Subcutaneous adipose tissue (tissue), 3 donors: Measurements from ENCODE around the gene ACRV1.

- PRO-cap, result no peak
- RAMPAGE, long total RNA, 3 experiments, result no peak in any of the 3 experiments
Observed at GRCh38 chr11:125385312-125385733, 110.7 kb downstream of the FEZ1 start.

DNA sequence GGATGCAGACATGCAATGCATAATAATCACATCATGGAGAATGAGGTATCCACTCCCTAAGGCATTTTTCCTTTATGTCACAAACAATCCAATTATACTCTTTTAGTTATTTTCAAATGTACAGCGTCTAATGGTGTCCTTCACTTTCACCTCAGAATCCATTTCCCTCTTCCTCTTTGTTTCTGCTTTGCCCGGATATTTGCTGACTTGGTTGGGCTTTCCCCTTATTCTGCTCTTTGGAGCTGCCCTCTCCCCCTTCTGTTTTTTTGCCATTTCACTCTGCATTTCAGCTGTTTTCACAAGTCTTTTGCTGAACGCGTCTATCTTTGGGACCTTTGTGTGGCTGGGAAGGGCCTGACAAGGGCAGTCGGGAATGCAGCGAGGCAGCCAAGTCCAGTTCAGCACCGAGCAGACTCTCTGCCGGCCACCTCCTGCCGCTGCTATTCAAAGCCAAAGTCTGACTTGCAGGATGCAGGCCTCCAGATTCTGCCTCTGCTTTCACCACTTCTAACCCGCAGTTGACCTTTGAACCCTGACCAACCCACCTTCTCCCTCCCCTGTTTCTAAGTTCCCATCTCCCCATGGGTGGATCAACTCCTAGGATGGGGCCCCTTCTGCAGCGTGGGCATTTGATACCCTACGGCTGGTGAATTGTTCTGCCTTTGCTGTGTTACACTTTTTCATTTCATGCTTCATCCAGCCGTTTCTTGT, 38.2 kb downstream of the FEZ1 start:
- PRO-cap, result no peak
- RAMPAGE, long total RNA, 3 experiments, result no peak in any of the 3 experiments

DNA sequence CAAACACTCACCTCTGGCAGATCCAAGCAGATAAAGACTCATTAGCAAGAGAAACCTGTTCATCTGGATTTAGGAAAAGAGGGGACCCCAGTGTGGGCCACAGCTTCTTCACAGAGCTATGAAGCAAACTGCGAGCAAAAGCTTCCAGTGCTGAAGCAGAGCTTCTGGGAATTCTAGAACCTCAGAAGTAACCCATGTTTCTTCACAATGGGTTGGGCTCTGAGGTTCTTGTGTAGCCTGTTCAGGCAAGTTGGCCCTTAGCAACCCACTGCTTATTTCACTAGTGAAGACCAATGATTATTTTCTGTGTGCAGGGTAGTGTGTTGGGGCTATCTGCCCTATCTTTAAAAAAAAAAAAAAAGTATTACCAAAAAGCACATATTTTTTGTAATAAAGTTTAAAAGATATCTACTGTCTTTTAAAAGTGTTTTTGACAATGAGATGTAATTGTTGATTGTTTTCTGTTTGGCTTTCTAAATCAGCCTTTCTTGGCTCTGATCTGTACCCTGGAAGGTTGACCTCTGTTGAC, at the start of gene ACRV1:
Gene ACRV1, minus strand, starts transcription at position 130 of the 529 bp plus-strand sequence.
- PRO-cap, result no peak
- RAMPAGE, long total RNA, 3 experiments, result no peak in any of the 3 experiments

GRCh38 chr11:125684304-125684908, 3.8 kb upstream of the ACRV1 start:
- PRO-cap, result no peak
- RAMPAGE, long total RNA, 3 experiments, result no peak in any of the 3 experiments

DNA sequence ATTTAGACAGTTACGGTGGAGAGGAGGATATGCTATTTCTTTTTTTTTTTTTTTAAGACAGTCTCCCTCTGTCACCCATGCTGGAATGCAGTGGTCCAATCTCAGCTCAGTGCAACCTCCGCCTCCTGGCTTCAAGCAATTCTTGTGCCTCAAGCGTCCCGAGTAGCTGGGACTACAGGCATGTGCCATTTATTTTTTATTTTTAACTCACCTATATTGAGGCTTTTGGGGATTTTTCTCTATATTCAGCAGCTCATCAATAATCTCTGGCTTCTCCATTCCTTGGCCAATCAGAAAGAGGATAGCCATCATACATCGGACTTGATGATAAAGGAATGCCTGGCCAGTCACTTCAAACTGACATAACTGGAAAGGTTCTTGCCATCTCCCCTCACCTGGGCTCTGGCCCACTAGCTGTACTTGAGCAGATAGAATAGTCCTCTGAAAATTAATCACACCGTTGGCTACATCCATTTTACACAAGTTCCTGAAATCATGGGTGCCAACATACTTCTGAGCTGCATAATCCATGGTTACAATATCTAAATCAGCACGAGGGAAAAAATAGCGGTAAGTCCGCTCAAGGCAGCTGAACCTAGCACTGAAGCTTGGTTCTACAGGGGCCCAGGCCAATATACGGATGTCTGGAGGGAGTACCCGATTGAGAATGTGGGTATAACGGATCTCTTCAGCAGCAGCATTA, 7.7 kb downstream of the HYLS1 start:
- PRO-cap, result no peak
- RAMPAGE, long total RNA, 3 experiments, result no peak in any of the 3 experiments

DNA sequence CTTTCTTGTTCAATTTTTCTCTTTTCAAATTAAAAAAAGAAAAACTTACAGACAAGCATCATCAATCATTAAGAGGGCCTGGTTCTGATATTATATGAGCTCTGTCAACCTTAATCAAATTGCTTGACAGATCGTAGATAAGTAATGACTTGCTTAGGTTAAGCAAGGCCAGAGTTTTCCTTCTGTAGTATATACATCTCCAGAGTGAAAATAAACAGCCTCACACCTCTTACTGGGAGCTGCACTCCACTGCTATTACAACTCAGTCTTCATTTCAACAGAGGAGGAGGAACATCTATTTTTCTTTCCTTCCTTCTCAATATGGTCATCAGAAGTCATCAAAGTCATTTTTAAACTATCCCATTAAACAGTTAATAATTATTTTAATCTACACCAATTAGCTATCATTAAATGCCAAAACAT, 13.5 kb downstream of the CDON start:
- PRO-cap, result unidirectional peak, plus-strand start at position 265 of the sequence
- RAMPAGE, long total RNA, 3 experiments, result no peak in any of the 3 experiments

GRCh38 chr11:126139387-126139880, 72.0 kb downstream of the RPUSD4 start:
- PRO-cap, result no peak
- RAMPAGE, long total RNA, 3 experiments, result no peak in any of the 3 experiments

GRCh38 chr11:126146443-126147592, 64.6 kb downstream of the RPUSD4 start:
- PRO-cap, result no peak
- RAMPAGE, long total RNA, 3 experiments, result no peak in any of the 3 experiments

- PRO-cap, result no peak
- RAMPAGE, long total RNA, 3 experiments, result no peak in any of the 3 experiments
Observed at GRCh38 chr11:126260055-126260704, 8.5 kb downstream of the SRPRA start.

GRCh38 chr11:126266912-126267459, 1.7 kb downstream of the SRPRA start:
- PRO-cap, result no peak
- RAMPAGE, long total RNA, 3 experiments, result no peak in any of the 3 experiments

DNA sequence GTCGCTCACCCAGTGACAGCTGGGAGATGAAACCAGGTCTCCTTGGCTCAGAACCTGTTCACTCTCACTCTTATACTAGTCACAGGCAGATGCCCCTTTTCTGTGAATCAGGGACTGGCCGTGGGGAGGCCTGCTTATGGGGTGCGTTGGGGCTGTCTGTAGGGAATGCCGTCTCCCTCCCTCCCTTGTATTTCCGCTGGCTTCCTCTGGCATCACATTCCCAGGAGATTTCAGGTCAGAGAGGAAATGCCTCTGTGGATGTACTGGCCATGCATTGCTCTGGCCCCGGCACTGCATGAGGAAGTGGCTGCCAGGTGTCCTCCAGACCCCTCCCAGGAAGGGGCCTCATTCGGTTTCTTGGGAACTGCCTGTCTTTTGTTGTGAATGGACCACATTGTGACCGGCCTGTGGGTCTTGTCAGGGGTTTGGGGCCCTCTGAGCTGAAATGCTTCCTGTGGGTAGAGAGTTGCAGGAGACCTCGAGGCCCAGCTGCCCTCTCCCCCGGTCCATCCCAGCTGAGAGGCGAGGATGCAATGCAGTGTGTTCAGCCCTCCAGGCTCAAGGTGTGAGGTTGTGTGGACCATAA, 18.9 kb upstream of the ST3GAL4 start:
- PRO-cap, result no peak
- RAMPAGE, long total RNA, 3 experiments, result no peak in any of the 3 experiments

DNA sequence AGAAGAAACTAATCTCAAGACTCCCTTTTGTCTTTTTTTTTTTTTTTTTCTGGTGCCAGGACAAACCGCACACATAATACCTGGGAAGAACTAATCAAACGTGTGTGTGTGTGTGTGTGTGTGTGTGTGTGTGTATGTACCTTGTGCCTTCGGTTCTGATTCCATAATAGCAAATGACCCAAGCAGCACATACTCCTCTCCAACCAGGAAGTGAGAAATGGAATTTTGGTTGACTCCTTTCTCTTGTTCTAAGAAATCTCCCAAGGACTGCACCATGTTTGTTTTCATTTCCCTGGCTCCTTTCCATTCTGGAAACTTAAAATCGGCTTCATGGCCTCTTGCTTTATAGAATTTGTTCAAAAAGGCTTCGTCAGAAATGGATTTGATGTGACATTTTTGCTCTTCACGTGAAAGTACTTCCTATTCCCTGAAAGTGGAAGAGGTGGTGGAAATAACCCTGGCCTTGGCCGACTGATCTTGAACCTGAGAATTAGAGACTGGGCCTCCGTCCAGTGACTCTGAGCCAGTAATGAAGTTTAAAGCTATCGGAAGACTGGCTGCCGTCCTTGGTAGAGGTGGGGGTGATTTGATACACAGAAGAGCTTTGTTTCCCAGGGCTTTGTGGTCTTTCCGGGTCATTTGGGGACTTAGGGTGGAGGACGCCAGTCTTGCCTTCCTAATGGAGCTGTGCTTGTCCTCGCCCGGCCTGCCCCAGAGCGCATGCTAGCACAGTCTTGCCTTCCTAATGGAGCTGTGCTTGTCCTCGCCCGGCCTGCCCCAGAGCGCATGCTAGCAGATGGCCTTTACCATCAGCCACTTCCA, 65.5 kb downstream of the ST3GAL4 start:
- PRO-cap, result no peak
- RAMPAGE, long total RNA, 3 experiments, result no peak in any of the 3 experiments

DNA sequence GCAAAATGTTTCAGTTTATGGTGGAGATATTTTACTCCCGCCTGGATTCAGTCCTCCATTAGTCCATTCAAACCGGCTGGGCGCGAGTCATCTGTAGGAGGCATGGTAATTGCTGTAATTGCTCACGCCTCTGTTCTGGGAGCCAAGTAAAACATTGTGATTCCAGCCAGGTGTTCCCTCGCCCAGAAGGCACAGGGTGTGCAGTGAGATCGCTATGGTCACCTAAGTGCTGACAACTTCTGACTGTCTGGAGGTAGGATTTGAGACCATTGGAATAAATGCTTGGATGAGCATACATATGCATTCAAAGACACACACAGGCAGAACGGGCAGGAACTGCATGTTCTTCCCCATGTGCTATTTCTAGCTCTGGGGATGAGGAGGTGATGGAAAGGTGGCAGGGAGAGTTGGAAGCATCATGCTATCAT, 627.7 kb upstream of the KIRREL3 start:
- PRO-cap, result no peak
- RAMPAGE, long total RNA, 3 experiments, result no peak in any of the 3 experiments

GRCh38 chr11:128161930-128162478, 425.4 kb downstream of the ETS1 start:
- PRO-cap, result no peak
- RAMPAGE, long total RNA, 3 experiments, result no peak in any of the 3 experiments

- PRO-cap, result no peak
- RAMPAGE, long total RNA, 3 experiments, result no peak in any of the 3 experiments
Observed at GRCh38 chr11:128260969-128261272, 326.4 kb downstream of the ETS1 start.

- PRO-cap, result no peak
- RAMPAGE, long total RNA, 3 experiments, result no peak in any of the 3 experiments
Observed at GRCh38 chr11:128424647-128425619, 162.4 kb downstream of the ETS1 start.

GRCh38 chr11:128453390-128454014, 133.9 kb downstream of the ETS1 start:
- PRO-cap, result bidirectional peak, plus-strand start at chr11:128453713, minus-strand start at chr11:128453577
- RAMPAGE, long total RNA, 3 experiments, result no peak in any of the 3 experiments

GRCh38 chr11:128456575-128456991, 130.8 kb downstream of the ETS1 start:
- PRO-cap, result no peak
- RAMPAGE, long total RNA, 3 experiments, result no peak in any of the 3 experiments

- PRO-cap, result no peak
- RAMPAGE, long total RNA, 3 experiments, result no peak in any of the 3 experiments
Observed at GRCh38 chr11:128461189-128461701, 126.1 kb downstream of the ETS1 start.

DNA sequence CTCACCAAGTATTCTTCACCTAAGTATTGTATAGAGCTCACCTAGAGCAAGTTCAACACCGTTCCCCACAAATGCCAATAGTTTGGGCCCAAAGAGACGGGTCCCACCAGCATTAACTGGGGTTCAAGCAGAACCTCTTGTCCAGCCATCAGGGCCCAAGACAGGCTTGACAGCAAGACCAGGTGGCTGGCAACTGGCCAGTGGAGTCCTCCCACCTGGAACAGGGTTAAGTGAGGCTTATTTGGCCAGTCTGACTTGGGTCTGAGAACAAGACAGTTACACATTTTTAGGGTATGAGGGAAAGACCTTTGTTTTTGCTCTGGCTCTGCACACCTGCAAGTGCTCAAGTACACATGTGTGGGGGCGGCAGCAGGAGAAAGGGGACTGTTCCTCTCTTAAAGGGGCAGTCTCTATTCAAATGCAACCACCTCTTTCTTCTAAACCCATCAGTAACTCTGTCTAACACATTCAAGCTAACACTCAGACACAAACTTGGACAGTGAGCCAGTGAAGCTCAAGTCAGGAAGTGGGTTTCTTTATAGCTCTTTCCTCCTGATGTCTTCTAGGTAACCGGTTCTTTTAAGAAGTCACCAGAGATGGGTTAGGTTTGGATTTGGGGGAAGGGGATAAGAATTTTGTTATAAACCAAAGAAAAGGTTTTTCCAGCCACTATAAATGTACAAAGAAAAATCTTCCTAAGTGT, 116.2 kb downstream of the ETS1 start:
- PRO-cap, result no peak
- RAMPAGE, long total RNA, 3 experiments, result no peak in any of the 3 experiments